A172 (cell line): ENCODE data around the gene GLRA3.

DNA sequence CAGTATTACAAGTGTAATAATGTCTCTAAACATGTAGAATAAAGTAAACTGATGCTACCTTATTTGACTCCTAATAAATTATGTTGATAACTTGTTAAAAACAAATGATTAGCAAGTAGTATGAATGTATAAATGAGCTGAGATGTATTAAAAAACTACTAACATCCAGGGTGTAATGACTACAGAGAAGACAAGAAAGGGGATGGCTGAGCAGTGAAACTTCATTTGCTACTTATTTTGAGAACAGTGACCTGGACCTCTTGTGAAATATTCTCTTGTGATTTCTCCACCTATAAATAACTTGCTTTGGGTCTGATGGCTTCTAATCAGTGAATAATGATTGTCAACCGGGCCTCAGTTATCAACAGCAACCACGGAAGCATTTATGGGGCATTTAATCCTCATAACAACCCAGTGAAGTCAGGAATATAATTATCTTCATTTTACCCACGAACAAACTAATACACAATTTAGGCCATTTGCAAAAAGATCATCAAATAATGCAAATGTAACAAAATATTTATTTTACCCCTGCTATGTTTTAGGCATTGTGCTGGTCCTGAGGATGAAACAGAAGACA lies 154.2 kb upstream of the HAND2 start:
- RAMPAGE, long total RNA, result no peak

GRCh38 chr4:174400813-174401355 lies 117.2 kb downstream of the CEP44 start:
- RAMPAGE, long total RNA, result no peak

GRCh38 chr4:174523705-174524640 lies 1.7 kb upstream of the HPGD start:
- RAMPAGE, long total RNA, result no peak

GRCh38 chr4:174526480-174526915 lies 4.2 kb upstream of the HPGD start:
- RAMPAGE, long total RNA, result no peak

GRCh38 chr4:174828817-174829850 lies at the start of gene GLRA3:
Gene GLRA3, minus strand, starts transcription at chr4:174829247.
- RAMPAGE, long total RNA, result no peak

- RAMPAGE, long total RNA, result no peak
These were observed 348.7 kb downstream of the ADAM29 start for GRCh38 chr4:175266982-175267181.

DNA sequence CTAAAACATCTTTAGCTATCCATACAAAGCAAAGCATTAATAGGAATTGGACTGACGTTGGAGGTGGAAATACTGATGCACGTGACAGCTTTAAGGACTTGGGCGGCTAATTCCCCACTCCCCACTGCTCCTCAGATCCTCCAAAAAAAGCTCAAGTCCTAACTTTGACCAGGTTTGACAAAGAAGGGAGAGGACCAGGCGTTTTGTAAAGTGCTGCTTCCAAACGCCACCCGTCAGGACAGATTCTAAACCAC lies 490 bp upstream of the SPCS3 start:
- RAMPAGE, long total RNA, result no peak

DNA sequence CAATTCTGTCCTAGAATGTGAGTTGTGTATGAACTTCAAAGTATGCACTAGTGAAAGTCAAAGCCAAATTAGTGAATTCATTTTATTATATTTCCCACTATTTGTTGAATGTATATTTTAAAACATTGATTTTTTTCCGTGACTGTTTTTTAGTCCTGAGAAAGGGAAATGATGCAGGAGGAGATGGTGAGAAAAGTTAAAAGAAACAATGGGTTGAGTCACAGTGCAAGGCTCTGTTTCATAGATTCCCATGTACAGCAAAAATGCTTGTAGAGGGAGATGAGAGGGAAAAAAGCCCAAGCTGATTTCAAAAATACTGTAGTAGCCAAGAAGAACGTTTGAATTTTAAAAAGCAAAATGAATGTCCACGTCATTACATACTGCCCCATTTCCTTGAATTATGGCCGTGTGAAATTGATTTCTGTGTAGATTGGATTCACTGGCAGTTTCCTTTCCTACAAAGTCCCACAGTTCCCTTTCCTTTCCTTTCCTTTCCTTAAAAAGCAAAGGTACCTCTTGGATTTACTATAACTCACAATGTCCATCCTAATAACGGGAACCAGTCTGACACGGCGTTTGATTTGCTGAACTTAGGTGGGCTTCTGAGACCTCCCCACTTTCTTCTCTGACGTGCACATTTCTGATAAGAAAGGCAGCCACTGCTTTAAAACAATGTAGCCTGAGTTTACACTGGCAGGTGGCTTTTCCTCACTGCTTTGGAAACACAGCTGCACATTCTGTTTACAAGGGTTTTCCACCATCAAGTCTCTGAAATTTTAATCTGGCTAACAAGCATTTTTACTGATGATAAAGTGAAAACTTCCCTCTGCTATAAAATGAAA lies 63.7 kb downstream of the SPCS3 start:
- RAMPAGE, long total RNA, result no peak

GRCh38 chr4:176781822-176782161 lies 10.9 kb downstream of the VEGFC start:
- RAMPAGE, long total RNA, result no peak

DNA sequence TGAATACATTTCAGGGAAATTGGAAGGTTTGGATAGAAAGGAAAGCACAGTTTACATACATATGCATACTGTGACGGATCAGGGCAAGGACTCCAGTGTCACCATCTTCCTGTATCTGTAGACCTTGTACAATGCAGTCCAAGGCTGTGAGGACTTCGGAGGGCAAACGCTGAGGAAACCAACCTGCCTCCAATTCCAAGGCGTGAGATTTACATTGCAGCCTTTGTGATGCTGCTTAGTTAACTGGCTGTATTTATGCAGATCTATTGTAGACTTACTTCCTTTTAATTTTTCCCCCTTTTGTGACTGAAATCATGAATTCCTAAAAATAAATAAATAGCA lies 2185.7 kb upstream of the TENM3 start:
- RAMPAGE, long total RNA, result no peak

- RAMPAGE, long total RNA, result no peak
These were observed 767.5 kb upstream of the TENM3 start for GRCh38 chr4:181475611-181476134.

DNA sequence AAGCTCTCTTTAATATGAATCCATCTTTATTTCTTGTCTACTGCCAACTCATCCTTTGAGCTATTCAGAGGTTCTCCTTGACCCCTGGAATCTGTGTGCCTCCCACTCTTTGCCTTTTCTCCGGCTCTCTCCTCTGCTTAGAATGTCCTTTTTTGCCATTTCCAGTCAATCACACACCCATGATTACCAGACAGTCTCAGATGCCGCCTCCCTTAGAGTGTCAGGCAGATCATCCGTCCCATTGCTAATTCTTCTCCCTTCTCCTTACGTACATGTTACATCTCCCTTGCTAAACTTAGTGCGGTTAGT lies 52.0 kb upstream of the TENM3 start:
- RAMPAGE, long total RNA, result no peak

- RAMPAGE, long total RNA, result no peak
These were observed 310 bp upstream of the TENM3 start for GRCh38 chr4:182242906-182243278.

GRCh38 chr4:182246458-182246946 lies 3.3 kb downstream of the TENM3 start:
- RAMPAGE, long total RNA, result no peak

- RAMPAGE, long total RNA, result no peak
These were observed 144.1 kb downstream of the TENM3 start for GRCh38 chr4:182387443-182387642.

DNA sequence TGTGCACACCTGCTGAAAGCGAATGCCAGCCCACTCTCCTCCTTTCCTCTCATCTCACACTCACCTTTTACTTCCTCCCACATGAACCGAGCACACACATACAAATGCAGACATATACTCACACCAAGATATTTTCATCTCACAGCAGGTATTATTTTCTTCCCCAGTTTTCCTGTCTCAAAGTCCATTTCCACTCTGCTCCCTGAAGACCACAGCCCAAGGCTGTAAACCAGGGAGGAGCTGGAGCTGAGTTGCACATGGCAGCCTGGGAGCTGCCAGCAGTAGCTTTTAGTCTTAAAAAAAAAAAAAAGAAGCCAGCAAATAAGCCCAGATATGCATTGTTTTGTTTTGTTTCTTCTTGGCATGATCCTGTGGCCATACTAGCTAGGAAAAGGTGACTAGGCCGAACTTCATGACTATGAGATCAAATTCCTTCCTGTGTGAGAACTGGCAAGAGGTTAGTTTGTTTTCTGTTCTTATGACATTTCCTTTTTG lies 323.5 kb downstream of the DCTD start:
- RAMPAGE, long total RNA, result no peak

GRCh38 chr4:182895746-182896327 lies 21.3 kb downstream of the DCTD start:
- RAMPAGE, long total RNA, result no peak

DNA sequence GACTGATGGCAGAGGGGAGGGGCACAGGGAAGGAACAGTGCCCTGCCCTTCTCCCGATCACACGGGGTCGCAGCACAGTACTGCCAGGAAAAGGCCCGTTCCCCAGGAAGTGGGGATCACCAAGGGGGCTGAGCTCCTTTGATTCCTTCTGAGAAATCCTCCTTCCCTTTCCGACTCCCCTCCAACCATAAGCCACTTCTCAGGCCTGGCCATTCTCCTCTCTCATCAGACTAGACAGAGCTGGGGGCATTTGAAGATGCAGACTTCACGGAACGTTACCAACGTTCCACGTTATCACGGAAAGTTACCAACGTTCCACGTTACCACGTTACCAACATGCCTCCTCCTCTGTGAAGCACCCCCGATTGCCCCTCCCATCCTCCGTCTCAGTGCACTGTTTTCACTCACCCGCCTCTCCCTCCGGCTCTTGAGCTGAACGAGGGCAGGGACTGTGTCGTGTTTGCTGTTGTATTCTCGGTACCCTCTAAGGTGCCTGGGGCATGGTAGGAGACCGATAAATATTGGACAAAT lies 85.4 kb upstream of the WWC2 start:
- RAMPAGE, long total RNA, result no peak

- RAMPAGE, long total RNA, result no peak
These were observed 61.6 kb upstream of the WWC2 start for GRCh38 chr4:183037321-183037941.

- RAMPAGE, long total RNA, result no peak
These were observed 31.6 kb upstream of the CDKN2AIP start for GRCh38 chr4:183412774-183413320.